Peyer's patch (tissue), 4 donors: ENCODE measurements around a stretch of chr1.

DNA sequence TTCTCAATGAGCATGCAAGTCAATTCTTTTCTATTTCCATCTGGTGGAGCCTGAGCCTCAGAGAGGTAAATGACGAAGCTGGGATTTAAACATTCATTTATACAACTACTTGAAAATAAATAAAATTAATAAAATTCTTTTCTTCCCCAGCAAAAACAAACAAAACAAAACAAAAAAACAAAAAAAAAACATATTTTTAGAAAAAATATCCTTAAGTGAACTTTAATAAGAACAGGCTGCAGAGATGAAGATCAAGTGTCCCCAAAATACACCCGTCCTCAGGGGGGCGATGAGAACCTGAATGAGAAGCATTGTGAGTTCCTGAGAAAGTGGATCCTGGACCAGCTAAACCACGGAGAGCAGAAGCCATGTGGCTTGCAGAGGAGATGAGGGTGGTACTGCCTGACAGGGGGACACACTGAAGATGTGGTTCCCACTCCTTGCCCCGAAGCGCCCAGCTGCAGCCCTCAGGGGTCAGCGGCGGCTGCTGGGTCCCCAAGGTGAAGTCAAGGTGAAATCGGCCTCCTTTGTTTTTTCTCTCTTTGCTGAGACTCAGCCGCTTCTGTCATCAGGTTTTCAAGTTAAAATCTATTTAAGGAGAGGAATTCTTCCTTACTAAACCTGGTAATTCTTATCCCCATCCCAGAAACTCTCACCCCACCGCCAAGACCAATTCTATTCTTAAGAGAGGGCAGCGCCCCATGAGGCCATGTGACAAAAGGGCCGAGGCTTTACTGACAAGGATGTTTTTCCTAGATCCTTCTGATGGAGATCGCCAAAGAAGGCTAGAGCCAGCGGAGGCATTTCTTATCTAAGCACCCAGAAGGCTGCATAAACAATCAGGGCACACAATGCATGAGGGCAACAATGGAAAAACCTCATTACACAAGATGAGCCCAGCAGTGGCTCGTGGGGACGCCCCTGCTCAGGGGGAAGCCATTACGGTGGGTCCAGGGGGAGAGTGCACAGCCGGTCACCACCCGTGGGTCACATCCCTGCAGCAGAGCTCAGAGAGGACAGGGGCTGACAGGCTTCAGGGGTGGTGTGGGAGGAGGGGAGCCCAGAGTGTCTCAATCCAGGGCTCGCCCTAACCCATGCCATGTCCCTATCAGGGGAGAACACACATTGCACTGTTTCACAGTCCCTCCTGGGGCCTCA lies 89.0 kb downstream of the ITPKB start:
- PRO-cap, result no peak
- RAMPAGE, long total RNA, 4 experiments, result no peak in any of the 4 experiments

GRCh38 chr1:226657608-226658067 lies 81.4 kb downstream of the ITPKB start:
- PRO-cap, result no peak
- RAMPAGE, long total RNA, 4 experiments, result no peak in any of the 4 experiments

- PRO-cap, result no peak
- RAMPAGE, long total RNA, 4 experiments, result no peak in any of the 4 experiments
Observed at GRCh38 chr1:226667870-226668606, 71.0 kb downstream of the ITPKB start.

DNA sequence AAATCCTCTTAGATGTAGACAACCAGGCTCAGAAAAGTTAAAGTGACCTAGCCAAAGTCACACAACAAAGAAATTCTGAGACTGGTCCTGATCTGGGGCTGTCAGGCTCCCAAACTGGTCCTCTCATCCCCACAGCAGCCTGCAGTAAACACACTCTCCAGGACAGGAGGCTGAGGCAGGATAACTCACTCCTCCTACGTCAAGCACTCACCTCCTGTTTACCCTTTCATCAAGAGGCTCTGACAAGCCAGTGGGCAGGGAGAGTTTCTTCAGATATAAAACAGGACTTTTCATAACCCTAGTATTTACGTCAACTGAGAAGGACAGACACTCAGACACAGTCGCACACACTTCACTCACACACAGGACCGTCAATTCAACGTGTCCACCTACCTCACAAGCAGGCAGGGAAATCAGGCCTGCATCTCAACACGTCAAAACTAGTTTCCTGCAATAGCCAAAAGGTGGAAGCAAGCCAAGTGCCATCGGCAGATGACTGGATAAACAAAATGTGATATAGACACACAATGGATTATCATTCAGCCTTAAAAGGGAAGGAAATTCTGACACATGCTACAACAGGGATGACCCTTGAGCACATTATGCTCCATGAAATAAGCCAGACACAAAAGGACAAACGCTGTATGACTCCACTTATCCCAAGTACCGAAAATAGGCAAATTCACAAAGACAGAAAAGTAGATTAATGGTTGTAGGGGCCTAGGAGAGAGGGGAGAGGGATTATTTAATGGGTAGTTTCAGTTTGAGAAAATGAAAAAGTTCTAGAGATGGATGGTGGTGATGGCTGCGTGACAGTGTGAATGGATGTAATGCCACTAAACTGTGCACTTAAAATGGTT lies 48.5 kb downstream of the ITPKB start:
- PRO-cap, result unidirectional peak, minus-strand start at position 157 of the sequence
- RAMPAGE, long total RNA, 4 experiments, result no peak in any of the 4 experiments

DNA sequence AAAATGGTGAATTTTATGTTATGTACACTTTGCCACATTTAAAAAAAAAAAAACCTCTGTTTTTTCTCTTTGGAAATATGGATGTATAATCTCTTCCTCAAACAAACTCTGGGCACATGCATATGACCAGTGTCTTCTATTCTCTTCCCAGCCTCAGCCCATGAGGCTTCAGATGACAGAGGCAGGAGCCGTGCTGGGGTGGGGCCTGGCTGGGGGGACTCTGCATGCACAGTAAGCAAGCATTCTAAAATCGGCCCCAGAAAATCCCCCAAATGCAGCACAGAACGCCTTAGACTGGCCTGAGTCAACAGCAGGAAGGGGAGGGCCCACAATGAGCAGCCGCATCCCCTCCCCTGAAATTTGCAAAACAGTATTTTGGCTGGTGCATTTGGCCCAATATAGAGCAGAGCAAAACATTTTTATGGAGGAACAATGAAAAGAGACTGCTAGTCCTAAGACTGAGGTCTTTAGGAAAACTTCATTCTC lies 47.8 kb downstream of the ITPKB start:
- PRO-cap, result no peak
- RAMPAGE, long total RNA, 4 experiments, result no peak in any of the 4 experiments

- PRO-cap, result bidirectional peak, plus-strand start at chr1:226702561, minus-strand start at chr1:226702503
- RAMPAGE, long total RNA, 4 experiments, result no peak in any of the 4 experiments
Observed at GRCh38 chr1:226702297-226703163, 36.6 kb downstream of the ITPKB start.

DNA sequence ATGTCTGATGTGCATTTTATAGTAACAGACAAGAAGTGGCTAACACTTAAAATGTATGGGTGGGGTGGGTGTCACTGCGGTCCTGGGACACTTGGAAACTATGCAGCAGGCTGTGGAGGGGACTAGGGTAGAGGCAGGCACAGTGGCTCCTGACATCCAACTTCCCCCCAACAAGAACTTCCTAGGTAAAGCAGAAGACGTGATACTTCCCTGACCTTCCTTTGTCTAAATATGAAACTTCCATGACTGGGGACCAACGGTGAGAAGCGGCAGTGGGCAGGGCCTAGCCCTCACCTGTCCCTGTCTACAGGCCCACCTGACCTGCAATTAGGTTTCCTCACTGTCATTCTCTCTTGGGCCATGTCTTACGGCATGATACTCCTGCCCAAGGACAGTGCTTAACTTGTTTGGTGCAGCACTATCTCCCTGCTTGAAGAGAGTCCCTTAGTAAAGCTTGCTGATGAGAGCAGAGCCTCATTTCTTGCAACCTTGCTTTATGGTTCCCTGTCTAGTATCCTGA lies 29.6 kb downstream of the ITPKB start:
- PRO-cap, result no peak
- RAMPAGE, long total RNA, 4 experiments, result no peak in any of the 4 experiments

DNA sequence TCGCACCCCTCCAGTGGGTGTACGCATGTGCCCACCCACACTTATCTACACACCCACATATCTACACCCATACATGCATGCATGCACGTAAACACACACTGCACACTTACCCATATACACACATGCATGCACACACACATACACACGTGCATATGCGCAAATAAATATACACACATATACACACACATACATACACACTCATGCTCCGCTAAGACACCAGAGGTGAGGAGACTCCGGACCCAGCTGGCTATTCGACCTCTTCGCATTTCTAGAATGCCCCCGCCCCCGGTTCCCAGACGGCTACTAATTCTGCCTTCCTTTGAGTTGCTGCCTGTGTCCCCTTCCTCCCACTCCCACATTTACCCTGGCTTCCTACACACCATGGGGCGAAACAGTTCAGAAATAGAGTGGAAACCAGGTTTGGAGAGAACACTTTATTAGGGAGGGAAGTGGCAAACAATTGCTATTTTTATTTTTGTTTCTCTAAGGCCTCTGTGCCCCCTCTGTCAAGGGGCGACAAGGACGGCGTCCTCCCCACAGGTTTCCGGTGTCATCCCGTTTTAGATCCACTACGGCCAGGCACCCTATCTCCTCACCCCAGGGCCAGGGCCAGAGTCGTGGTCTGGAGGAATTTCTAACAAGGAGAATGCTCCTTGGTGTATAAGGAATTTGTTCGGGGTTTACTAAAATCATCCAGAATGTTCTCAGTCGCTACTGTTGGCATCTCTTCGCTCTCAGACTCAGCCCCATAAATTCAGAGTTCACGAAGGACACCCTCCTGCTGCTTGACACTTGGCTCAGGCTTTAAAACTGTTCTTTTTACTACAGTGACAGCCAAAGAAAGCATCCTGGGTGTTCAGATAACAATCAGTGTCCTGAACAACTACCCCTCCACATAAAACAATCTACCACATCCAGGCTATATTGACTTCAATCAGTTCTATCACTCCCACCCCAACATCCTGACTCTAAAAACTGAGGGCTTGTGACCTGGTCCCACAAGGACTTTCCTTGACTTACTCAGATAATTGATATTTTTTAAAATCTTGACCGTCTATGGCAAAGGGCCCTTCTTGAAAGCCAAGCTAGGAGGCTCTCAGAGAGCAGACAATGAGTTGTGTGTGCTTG lies 25.8 kb downstream of the ITPKB start:
- PRO-cap, result no peak
- RAMPAGE, long total RNA, 4 experiments, result start-site peak on the minus strand in 1 of 4 experiments, centred at position 538 of the sequence, 7 reads per replicate

DNA sequence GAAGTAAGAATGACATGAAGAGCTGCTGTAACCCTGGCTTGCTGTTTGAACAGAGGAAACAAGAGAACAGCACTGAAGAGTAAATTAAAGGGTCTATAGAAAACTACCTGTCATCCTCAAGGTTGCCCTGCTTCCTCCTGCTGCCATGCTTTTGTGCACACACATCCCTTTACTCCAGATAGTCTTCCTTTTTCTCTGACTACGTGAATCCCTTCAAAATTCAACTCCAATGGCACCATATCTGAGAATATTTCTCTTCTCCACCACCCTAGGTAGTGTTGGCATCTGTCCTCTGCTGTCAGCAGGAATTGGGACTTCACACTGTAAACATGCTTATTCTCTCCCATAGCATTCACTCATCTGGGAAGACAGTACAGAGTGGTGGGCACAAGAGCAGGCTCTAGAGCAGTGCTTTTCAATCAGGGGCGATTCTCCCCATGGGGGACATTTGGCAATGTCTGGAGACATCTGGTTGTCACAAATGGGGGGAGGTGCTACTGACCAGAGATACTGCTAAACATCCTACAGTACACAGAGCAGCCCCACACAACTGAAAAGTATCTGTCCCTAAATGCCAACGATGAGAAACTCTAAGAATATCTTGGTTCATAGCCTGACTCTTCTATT lies 24.5 kb downstream of the ITPKB start:
- PRO-cap, result no peak
- RAMPAGE, long total RNA, 4 experiments, result no peak in any of the 4 experiments

GRCh38 chr1:226731345-226731937 lies 7.6 kb downstream of the ITPKB start:
- PRO-cap, result unidirectional peak, minus-strand start at chr1:226731673
- RAMPAGE, long total RNA, 4 experiments, result no peak in any of the 4 experiments

DNA sequence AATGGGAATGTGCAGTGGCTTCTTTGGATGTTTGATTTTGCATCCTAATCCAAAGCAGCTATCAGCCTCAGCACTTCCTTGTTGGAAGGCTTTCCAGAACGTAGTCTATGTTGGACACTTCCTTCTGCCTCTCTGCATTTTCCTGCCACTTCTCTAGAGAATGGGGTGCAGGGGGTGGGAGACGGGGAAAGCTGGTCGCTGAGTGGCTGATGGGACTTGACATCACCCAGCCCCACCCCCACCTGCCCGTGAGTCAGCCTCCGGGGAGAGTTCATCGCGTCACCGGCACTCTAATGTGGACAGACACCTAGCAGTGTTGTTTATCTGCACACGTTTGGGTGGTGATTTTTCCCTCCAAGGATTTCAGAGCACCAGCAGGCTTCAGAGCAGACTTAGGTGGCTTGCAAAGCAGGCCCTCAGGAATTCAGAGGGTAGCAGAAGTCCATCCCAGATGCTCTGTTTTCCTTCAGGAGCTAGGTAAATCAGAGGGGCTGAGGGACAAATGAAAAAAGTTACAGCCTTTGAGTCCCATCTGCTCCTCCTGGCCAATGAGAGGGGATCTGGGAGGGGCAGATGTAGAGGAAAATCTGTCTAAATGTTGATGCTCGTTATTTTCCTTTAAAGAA lies 5.6 kb downstream of the PSEN2 start:
- PRO-cap, result bidirectional peak, plus-strand start at position 285 of the sequence, minus-strand start at position 134 of the sequence
- RAMPAGE, long total RNA, 4 experiments, result no peak in any of the 4 experiments

DNA sequence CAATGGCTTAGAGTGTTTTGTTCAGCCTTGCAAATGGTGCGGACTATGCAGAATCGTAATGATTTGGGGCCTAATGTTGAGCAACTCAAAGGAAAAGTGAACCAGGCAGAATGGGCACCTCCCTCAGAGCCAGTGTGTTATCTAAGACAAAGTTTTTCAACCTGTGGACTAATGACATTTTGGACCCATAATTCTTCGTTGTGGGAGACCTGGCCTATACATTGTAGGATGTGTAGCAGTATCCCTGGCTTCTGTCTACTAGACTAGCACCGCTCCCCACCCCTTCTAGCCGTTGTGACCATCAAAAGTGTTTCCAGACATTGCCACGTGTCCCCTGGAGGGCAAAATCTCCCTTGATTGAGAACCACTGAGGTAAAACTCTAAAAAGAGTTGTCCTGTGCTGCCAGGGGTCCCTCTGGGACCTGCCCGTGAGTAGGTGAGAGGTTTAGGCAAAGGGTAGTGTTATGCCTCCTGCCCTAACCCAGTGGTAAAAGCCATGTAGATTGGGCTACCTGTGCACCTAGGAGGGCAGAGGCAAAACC lies 1.8 kb downstream of the COQ8A start:
- PRO-cap, result no peak
- RAMPAGE, long total RNA, 4 experiments, result no peak in any of the 4 experiments

DNA sequence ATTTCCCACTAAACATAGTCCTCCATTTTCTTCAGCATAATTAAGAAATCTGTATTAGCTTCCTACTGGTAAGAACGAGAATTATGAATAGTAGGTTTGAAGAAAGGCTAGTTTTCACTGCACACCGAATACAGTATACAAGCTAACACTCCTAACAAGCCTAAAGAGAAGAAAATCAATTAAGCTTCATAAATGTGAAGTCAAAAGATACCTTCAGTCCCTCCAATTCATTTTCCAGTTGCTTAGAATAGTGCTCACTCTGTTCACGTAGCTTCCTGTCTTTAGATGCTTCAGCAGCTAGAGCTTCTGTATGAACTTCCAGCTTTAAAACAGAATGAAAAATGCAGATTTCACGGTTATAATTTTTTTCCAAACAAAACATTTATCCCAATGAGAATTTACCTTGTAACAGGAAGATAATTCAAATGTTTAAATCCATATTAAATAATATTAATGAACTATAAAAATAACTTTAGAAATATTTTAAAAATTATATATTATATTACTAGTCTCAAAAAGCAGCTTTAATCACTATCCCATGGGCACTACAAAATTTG lies 172.1 kb downstream of the COQ8A start:
- PRO-cap, result no peak
- RAMPAGE, long total RNA, 4 experiments, result no peak in any of the 4 experiments

DNA sequence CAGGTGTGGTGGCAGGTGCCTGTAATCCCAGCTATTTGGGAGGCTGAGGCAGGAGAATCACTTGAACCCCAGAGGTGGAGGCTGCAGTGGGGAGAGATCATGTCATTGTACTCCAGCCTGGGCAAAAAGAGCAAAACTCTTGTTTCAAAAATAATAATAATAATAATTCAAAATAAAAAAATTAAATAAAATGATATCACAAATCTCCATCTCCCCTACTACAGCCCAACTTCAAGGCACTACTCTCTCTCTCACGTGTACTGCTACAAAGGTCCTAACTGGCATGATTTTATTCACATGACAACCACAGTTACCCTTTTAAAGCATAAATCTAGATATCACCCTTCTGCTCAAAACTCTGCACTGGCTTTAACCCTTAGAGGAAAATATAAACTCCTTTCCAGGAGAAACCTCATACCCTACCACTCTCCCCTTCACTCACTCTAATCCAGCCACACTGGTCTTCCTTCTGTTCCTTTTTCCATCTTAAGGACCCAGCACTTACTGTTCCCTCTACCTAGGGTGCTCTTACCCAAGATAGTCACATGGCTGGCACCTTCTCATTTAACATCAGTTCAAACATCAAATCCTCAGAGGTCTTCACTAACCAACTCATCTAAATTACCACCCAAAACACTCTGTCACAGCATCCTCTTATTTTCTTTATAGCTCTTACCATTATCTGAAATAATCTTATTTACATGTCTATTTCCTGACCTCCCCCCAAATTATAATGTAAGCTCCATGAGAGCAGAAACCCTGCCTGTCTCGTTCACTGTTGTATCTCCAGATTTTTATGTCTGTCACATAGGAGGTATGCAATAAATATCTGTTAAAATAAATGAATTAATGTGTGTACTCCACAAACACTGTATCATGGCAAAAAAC lies 29.2 kb downstream of the CDC42BPA start:
- PRO-cap, result no peak
- RAMPAGE, long total RNA, 4 experiments, result start-site peak on the minus strand in 1 of 4 experiments, centred at position 613 of the sequence, 19 reads per replicate

DNA sequence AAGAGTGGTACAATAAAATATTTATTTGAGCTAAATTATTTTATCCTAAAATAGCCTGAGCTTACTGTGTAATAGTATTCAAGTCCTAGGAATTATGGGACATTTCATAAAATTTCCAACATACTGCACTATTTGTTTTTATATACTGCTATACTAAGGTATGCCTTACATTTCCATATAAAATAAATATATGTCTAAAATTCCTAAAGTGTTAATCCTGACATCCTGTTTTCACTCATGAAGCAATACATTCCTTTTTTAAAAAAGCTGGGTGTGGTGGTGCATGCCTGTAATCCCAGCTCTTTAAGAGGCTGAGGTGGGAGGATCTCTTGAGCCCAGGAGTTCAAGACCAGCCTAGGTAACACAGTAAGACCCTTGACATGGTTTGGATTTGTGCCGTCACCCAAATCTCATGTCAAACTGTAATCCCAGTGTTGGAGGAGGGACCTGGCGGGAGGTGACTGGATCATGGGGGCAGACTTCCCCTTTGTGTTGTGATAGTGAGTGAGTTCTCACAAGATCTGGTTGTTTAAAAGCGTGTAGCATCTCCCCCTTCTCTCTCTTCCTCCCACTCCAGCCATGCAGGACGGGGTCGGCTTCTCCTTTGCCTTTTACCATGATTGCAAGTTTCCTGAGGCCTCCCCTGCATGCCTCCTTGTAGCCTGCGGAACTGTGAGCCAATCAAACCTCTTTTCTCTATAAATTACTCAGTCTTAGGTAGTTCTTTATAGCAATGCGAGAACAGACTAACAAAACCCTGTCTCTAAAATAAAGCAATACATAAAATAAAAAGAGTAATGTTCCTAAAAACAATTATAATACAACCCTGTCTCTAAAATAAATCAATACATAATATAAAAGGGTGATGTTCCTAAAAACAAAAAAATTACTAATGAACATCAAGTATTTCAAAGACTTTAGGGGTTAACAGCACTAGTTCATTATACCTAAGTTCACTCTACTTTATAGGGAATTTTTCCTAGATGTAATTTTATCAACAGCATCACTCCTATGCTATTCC lies 5.7 kb downstream of the CDC42BPA start:
- PRO-cap, result no peak
- RAMPAGE, long total RNA, 4 experiments, result no peak in any of the 4 experiments

DNA sequence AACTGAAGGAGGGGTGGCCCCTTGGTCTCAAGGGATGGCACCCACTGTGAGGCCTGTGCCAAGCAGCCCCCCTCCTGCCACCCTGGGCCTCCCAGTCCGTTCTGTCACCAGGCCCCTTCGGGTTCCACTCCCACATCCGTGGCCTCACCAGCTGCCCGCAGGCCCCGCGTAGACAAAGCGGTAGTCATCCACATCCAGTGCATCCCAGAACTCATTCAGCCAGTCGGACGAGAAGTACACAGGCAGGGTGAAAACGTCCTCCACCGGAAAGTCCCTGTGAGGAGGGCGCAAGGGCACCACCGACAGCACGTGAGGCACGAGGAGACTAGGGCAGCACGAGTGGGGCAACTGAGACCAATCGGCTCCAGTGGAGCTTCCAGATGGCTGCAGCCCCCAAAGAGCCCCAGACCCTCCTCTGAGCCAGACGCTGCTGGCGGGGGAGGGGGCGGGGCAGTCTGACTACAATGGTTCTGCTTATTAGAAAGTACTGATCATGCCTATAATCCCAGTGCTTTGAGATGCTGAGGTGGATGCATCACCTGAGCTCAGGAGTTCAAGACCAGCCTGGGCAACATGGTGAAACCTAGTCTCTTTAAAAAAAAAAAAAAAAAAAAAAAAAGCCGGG lies 1.2 kb downstream of the JMJD4 start:
- PRO-cap, result no peak
- RAMPAGE, long total RNA, 4 experiments, result no peak in any of the 4 experiments

DNA sequence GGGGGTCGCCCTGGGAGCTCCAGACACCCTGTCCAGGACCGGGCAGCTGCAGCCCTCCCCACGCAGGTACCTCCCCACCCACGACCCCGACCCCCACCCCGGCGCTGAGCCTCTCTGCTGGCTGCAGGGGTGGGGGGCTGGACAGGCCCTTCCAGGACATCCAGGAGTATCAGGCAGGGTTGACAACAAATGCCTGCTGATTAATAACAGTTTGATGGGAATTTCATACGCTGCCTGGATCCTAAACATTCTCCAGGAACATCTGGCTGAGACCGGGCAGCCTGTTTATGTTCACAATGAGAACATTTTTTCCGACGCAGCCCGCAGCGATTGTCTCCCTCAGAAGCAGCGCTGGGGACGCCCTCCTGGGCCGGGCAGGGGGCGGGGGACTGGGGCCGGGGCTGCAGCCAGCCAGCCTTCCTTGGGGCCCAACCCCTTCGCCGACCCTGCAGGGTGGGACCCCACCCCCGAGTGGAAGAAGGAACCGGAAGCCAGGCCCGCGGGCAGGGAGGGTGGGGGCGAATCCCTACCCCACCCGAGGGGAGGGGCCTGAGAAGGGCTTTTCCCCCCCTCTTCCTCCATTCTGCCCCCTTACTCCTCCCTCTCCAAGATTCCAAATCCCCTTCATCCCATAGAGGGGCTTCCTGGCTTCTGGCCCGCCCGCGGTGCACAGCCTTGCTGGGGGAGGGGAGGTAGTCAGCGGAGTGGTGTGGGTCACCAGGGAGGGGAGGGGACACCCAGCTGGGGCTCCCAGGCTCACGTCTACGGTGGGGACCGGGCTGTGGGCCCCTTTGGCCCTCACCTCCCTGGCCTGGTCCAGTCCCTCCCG lies 60.7 kb downstream of the WNT9A start:
- PRO-cap, result bidirectional peak, plus-strand start at position 478 of the sequence, minus-strand start at position 474 of the sequence
- RAMPAGE, long total RNA, 4 experiments, result no peak in any of the 4 experiments

GRCh38 chr1:228037517-228038379 lies 30.9 kb downstream of the WNT3A start:
- PRO-cap, result no peak
- RAMPAGE, long total RNA, 4 experiments, result no peak in any of the 4 experiments

DNA sequence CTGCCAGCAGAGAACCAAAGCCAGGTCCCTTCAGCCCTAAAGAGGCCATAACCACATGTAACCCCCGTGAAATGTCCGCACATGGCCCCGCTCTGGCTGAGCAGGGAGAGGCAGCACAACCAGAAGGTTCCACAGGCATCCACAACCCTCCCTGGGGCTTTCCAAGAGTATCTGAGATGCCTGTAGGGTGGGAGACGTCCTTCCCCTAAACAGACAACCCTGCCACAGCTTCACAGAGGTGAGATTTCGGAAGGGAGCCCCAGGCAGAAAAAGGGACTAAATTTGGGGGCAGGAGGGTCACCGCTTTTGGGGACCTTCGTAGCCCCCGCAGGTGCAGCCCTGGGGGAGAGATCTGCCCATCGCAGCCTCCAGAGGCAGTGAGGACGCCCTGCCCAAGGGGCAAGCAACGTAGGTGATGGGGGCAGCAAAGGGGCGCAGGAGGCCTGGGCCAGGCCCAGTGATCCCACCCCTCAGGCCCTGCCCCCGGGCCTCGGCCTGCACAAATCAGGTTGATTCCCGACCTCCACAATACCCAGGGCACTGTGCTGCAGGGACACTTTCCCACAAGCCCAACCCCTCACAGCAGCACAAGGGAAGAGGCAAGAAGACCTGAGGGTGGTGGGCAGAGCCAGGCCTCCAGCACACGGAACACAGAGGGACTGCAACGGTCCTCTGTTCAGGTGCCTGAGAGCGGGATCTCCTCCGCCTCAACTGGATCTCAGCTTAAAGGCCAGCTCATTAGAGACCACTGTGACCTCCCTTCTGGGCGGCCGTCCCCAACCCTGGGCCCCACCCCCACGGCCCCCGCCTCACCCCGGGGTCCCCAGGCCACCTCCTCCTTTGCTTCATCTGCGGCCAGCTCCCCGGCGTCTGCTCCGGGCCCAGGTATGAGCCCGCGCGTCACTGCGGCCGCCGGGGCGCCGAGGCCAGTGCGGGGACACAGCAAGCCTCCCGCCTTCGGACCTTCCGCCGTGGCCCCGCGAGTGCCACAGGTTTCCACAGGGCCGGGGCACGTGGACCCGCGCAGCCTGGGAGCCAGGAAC lies 925 bp upstream of the ARF1 start:
- PRO-cap, result no peak
- RAMPAGE, long total RNA, 4 experiments, result no peak in any of the 4 experiments

- PRO-cap, result no peak
- RAMPAGE, long total RNA, 4 experiments, result no peak in any of the 4 experiments
Observed at GRCh38 chr1:228106380-228107021, 2.6 kb downstream of the MRPL55 start.